Temporal lobe (tissue), 2 donors: ENCODE measurements around the genes KCTD13, TLCD3B and SETD1A.

GRCh38 chr16:29922426-29922906, 3.6 kb downstream of the KCTD13 start:
- RAMPAGE, long total RNA, result no peak

GRCh38 chr16:29922982-29923472, 3.0 kb downstream of the KCTD13 start:
- RAMPAGE, long total RNA, result no peak

DNA sequence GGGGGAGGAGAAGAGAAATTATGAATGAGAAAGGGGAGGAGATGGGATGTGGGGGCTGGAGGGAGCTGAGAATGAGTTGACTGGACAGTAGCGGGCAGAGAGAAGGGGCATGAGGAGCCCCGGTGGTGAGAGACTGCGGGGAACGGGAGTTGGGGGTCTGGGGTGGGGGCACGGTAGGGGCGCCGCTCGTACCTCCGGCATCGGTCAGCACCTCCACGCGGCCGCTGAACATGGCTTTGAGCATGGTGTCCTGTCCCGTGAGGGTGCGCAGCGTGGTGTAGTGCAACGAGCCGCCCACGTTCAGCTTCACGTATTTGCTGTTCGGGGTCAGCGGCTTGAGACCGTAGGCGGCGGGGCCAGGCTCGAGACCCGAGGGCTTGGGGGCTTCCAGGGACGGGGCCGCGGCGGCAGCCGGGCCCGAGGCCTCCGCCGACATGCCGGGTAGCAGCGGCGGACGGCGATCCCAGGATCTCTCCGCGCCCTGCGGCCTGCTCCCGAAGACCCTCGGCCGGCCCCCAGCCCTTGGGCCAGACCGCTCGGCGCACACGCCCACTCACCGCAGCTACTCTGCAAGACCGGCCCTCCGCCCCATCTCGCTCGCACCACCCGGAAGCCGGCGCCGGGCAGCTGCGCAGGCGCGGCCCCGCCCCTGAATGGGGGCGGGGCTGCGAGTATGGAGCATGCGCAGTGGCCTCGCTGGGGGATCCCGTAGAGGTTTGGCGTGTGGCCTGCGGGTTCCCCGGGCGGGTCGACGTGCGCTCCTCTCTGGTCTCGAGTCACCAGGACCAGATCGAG, at the start of gene KCTD13:
KCTD13 (minus strand) TSS at position 629 of the 795 bp plus-strand sequence.
- RAMPAGE, long total RNA, result no peak

DNA sequence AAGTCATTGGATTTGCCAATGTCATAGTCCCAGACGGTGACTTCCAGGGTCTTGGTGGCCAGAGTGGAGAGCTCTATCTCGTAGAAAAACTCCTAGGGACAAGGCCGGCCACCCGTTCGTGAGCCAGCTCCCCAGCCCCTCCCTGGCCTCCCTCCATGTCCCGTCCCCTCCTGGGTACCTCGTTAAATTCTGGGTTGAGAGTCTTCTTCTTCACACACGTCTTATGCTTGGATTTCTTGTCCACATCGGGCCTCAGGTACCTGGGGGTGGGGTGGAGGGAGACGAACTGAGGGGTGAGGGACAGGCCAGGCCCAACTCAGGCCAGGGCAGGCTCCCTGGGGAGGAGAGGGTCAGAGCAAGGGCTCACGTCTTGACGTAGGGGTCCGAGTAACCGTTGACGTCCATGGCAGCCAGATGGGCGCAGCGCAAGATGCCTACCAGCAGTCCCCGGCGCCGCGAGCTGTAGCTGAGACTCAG, 4.4 kb downstream of the DOC2A start:
- RAMPAGE, long total RNA, result no peak

DNA sequence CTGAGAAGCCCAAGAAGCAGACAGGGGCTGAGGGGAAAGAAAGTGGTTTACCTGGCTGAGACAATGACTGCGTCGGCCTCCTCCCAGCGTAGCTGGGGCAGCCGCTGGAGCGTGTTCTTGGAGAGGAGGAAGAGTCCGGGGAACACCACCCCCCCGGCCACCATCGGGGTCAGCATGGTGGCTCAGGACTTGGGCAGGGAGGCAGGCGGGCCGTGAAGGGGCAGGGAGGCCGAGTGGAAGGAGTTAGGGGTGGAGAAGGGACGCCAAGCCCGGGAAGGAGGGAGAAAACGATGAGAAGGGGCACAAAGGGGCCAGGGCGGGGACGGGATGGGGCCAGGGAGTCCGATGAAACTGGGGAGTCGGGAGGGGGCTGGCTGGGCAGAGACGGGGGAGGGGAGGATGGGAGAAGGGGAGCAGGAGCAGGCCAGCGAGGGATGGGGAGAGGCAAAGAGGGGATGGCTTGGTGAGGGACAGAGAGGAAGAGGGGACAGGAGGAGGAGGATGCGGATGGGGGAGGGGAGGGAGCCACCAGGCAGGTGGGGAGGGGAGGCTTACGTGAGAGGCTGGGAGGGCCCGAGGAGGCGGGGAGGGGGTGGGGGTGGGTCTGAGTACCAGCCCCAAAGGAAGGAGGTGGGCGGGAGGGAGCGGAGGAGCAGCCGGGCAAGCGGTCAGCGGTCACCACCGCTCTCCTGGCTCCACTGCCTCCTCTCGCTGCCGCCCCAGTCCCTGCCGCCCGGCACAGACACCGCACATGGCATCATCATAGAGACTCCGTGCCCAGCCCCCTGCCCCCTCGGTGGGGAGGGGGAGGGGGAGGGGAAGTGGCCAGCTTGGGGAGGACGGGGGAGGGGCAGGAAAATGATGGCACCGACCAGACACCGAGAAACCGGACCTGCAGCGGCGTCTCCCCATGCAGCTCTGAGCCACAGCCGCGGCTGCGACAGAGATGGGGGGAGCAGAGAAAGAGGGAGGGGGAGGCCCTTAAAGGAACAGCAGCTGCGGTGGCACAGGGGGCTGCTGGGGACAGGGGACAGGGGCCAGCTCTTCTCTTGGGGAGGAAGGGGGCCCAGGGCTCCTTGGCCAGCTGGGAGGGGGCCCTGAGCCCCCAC, at the start of gene TLCD3B:
TLCD3B (minus strand) TSS at position 920 of the 1,109 bp plus-strand sequence.
- RAMPAGE, long total RNA, result start-site peak on the minus strand centred at position 360 of the sequence, 456 bp wide, 21 and 18 reads in 2 replicates

DNA sequence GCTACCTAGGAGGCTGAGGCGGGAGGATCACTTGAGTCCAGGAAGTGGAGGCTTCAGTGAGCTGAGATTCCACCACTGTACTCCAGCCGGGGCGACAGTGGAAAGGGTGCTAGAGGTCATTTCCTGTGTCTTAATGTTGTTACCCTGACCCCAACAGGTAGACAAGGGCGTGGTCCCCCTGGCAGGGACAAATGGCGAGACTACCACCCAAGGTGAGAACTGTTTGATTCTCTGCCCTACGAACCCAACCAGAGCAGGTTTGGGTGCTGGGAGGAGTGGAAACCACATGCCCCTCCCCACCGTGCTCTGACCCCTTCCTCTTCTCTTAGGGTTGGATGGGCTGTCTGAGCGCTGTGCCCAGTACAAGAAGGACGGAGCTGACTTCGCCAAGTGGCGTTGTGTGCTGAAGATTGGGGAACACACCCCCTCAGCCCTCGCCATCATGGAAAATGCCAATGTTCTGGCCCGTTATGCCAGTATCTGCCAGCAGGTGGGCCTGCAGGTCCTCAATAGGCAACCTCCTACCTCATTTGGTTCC, 3.0 kb downstream of the ALDOA start:
- RAMPAGE, long total RNA, result no peak

DNA sequence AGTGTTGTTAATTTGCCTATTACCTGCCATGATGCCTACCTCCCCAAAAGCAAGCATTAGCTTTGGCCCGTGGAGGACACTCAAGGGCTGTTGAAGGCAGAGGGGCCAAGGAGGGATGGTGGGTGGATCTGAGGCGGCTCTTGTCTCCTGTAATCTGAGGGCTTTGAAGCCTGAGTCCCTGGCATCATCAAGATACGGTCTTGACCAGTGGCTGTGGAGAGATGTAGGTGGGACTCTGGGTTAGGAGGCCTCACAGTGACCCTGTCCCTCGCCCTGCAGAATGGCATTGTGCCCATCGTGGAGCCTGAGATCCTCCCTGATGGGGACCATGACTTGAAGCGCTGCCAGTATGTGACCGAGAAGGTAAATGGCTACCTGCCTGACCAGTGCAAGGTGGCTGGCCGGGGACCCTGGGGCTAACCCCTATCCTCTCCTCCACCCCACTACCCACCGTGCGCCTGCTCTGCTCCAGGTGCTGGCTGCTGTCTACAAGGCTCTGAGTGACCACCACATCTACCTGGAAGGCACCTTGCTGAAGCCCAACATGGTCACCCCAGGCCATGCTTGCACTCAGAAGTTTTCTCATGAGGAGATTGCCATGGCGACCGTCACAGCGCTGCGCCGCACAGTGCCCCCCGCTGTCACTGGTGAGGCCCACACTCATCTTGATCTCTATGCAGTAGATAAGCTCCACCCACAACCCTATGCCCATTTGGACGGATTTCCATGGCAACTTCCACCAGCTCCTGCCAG, 3.6 kb downstream of the ALDOA start:
- RAMPAGE, long total RNA, result no peak

DNA sequence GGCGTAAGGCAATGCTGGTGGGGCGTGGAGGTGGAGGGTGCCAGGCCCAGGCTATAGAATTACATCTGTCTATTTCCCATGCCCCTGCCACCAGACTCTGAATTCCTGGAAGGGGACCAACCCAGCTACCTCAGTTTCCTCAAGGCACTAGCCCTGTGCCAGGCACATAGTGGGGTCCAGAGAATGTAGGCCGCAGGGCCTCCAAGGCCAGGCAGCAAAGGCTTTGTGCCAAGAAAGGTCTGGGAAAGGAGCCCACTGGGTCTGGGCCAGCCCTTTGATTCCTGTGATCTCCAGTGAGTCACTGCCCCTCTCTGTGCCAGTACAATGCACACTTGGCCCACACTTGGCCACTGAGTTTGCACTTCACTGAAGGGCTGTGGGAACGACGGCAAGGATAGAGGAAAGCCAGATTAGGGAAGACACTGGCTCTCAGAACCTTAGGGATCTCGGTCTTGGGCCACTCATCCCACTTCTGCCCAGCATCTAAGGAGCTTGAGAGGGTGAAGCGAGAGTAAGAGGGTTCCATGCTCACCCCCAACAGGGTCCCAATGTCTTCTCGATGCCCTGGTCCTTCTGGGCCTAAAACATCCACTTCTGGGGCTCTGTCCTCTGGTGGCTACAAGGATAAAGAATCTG, 3.0 kb downstream of the CD2BP2 start:
- RAMPAGE, long total RNA, result no peak

DNA sequence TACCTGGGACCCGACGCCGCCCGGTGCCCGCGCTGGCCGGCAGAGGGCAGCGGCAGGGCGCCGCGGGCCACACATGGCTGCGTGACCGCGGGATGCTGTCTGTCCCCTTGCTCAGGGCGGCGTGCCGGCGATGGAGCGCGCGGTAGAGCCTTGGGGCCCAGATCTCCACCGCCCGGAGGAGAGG, 337 bp downstream of the ZNF48 start:
- RAMPAGE, long total RNA, result no peak

DNA sequence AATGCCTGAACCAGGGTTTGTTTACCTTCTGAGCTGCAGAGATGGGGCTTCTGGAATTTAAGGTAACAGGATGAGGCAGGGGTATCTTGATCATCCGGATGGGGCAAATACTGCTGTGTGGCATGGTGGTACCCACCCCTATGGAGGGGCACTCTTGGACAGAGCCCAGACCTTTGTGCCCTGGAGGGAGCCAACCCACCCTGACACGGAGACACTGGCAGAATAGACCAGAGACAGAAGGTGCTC, 4.3 kb downstream of the ZNF48 start:
- RAMPAGE, long total RNA, result no peak

GRCh38 chr16:30399834-30400955, 5.0 kb downstream of the ZNF48 start:
- RAMPAGE, long total RNA, result no peak

GRCh38 chr16:30428908-30429522, 815 bp downstream of the DCTPP1 start:
- RAMPAGE, long total RNA, result no peak

GRCh38 chr16:30650074-30650633, 606 bp upstream of the PRR14 start:
- RAMPAGE, long total RNA, result no peak

- RAMPAGE, long total RNA, result no peak
These were observed 1.6 kb downstream of the FBRS start for GRCh38 chr16:30659595-30660533.

DNA sequence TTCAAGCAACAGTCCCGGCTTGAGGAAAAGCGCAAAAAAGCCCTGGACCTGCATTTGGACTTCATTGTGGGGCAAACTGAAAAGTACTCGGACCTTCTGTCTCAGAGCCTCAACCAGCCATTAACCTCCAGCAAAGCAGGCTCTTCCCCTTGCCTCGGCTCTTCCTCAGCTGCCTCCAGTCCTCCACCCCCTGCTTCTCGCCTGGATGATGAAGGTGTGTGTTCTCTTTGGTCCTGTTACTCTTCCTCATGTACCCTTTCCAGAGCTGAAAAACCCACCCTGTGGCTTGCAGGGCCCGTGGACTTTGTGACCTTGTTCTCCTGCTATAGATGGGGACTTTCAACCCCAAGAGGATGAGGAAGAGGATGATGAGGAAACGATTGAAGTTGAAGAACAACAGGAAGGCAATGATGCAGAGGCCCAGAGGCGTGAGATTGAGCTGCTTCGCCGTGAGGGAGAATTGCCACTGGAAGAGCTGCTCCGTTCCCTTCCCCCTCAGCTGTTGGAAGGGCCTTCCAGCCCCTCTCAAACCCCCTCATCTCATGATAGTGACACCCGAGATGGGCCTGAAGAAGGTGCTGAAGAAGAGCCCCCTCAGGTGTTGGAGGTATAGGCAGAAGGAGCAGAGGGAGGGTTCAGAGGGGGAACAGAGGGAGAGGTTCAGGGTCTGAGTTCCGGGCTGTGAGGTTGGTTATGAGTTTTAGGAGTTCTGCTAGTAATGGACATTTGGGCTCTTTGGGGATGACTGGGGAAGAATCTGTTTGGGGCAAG, 10.7 kb downstream of the SRCAP start:
- RAMPAGE, long total RNA, result no peak

DNA sequence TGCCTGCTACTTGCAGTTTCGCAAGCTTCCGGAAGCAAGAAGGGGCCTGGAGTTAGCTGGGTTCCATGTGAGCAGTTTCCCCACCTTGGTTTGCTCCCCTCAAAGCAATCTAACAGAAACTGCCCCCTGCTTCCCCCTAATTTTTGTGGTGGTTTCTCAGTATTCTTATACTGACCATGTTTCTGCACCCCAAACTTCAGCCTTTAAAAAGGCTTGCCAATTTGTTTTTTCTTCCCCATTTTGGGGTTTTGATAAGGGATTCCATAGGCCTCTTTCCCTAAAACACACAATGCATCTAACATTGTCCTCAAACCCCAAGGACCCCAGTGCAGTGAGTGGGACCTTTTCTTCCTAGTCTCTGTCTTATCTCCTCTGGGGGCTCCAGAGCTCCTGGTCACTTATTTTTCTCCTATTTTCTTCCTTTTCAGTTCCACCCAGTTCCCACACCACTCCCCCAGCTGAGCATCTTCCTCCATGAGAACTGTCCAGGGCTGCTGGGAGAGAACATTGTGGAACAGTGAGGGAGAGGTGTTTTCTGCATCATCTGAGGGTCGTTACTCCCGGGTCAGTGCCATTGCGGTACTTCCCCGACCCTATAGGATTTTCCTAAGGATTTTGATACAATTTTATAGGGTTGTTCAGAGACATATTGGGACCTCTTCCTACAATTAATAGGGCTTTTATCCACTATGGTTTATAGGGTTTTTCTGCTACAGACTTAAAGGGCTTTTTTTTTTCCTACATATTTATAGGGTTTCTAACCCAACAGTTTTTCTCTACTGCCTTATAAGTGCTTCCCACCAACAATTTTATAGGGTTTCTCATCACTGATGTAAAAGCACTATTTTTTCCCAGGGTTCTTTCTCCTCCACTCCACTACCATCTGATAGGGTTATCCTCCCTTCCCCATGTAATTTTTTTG, 6.0 kb downstream of the ZNF629 start:
- RAMPAGE, long total RNA, result no peak

DNA sequence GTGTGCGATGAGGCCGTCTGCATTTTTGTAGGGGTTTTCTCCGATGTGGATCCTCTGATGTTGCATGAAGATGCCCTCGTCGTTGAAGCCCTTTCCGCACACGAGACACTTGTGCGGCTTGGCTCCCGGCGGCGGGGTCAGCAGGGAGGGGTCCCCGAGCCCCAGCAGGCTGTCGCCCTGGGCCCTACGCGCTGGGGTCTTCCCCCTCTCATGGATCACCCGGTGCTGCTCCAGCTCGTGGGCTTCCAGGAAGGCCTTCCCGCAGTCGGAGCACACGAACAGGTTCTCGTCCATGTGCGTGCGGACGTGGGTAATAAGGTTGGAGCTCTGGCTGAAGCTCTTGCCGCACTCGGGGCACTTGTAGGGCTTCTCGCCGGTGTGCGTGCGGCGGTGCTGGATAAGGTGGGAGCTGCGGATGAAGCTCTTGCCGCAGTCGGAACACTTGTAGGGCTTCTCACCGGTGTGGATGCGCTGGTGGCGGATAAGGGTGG, 4.5 kb downstream of the ZNF629 start:
- RAMPAGE, long total RNA, result no peak

GRCh38 chr16:30957413-30957904, at the start of gene SETD1A:
TSS of gene SETD1A (plus strand) at chr16:30957754.
- RAMPAGE, long total RNA, result no peak

- RAMPAGE, long total RNA, result no peak
These were observed 4.8 kb upstream of the HSD3B7 start for GRCh38 chr16:30979832-30980939.

DNA sequence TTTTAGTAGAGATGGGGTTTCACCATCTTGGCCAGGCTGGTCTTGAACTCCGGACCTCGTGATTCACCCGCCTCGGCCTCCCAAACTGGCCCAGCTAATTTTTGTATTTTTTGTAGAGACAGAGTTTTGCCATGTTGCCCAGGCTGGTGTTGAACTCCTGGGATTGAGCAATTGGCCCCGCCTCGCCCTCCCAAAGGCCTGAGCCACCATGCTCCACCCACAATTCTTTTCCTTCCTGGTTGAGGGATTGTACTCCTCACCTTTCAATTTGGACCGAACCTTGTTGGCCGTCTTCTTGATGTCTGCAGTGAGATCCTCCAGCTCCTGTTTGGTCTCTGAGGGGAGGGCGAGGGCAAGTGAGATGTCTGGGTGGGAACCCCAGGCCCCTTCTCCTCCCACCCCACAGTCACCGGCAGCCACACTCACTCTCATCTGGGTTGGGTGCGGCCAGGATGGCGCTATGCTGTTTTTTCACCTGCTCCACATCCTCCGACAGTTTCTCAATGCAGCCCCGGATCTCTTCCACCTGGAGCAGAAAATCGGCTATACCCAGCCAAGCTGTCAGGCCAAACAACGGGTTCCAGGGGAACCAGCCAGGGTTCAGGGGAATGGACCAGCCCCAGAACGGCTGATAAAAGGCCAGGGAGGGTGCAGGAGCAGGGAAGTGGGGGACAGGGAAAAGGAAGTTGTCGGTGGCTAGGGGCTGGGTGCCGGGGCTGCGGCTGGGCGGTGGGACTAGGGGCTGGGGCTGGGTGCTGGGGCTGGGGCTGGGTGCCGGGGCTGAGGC, 9.6 kb downstream of the STX1B start:
- RAMPAGE, long total RNA, result no peak